Endometrial microvascular endothelial cells (primary cell): Measurements from ENCODE around the genes SERINC2, TMEM39B, TXLNA, FAM229A and RBBP4.

DNA sequence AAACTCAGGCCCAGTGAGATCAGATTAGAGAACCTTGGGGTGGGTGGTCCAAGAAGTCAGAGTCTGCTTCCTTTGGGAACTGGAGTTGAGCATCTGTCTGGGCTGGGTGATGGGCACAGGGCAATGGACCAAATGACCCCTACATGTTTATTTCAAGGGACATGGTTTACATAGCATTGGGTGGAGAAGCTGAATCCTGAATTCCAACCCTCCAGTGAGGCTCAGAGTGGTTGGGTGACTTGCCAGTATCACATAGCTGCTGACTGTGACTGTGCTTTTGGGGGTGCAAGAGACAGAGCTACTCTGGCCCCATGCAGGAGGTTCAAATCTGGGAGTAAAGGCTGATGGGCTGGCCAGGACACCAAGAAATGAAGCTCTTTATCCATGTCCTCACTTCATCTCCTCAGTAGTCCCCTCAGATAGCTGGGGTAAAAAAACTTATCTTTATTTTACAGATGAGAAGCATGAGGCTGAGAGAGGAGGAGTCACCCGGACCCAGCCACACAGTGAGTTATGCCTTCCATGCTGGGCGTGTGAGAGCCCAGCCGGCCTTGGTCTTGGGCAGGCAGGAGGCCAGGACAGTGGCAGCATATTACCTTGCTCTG, 3.0 kb upstream of the SERINC2 start:
- RAMPAGE, long total RNA = no peak

GRCh38 chr1:31412825-31413660, at the start of gene SERINC2:
TSS of gene SERINC2 (plus strand) at chr1:31413213.
- RAMPAGE, long total RNA = no peak

- RAMPAGE, long total RNA = no peak
Measured at GRCh38 chr1:31413661-31414457, 846 bp downstream of the SERINC2 start.

- RAMPAGE, long total RNA = no peak
Measured at GRCh38 chr1:31472207-31472847, 59.3 kb downstream of the SERINC2 start.

DNA sequence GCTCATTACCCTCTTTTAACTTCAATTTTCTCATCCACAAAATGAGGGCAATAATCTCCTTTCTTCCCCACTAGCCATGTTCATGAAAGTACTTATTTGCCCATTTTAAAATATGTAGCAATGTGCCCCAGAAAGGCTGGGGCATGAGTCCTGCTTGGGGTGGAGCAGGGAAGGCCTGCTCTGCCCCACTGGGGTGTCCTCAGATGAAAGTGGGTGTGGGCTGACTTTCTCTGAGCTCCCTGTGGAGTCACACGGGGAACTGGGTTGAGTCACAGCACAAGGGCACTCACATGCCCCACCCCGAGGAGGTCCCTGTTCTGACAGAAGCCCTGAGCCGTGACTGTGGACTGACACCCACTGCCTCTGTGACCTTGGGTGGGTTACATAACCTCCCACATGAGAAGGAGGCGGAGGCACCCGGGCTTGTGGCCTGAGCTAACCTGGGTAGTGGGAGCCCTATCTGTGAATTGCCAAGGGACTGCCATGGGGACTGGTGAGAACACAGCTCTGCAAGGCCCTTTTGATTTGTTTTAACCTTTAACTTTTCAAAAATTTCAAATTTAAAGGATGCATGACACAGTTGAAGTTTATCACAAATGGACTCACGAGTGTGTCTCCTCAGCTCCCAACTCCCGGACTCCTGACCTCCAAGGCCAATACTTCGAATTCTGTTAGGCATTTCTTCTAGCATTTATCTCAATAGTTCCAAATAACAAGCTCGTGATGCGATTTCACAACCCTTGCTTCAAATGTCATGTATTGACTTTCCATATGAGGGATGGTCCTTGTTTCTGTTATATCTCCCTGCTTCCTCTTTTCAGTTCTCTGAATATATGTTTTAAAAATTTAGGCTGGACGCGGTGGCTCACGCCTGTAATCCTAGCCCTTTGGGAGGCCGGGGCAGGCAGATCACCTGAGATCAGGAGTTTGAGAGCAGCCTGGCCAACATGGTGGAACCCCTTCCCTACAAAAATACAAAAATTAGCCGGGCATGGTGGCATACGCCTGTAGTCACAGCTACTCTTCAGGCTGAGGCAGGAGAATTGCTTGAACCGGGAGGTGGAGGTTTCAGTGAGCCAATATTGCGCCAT, 52.3 kb upstream of the TINAGL1 start:
- RAMPAGE, long total RNA = no peak

- RAMPAGE, long total RNA = no peak
Measured at GRCh38 chr1:31576701-31577177, 424 bp downstream of the TINAGL1 start.

- RAMPAGE, long total RNA = no peak
Measured at GRCh38 chr1:31617949-31618644, 608 bp downstream of the HCRTR1 start.

DNA sequence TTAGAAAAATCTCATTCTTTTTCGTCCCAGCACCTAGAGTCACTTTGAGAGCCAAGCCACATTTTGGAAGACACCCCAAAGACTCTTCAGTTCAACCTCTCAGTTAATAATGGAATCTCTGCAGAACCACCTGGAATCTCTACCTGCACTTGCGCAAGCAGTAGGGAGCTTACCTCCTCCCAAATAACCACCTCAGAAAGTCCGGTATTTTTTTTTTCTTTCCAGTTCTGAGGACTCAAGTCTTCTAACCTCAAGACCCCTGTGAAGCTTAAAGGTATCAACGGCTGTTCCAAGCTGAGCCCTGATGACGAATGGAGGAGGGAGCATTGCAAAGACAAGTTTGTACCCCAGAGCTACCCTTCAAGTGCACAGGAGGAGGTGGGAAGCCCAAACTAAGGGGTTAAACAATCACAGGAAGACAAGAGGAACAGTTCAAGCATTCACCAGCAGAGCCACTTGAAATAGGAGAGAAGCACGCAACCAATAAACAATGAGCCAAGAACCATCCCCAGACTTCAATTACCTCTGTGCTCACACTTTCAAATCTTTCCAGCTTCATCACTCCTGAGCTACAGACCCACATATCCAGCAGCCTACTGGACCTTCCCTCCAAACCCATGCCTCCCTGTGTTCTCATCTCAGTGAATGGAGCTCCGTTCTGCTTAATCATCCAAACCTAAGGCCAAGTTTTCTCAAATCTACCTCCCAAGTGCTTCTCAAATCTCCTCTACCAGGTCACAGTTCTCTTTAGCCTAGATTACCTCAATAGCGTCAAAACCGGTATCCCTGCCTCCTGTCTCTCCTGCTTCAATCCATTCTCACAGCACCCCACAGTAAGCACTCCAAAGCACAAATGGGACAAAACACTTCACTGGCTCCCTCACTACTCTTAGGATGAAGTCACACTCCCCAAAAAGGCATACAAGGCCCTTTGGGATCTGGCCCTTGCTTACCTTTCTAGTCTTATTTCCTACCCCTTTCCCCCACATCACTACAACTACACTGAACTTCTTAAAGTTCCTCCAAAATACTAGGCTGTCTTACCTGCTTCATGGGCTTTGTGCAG, 3.8 kb downstream of the PEF1 start:
- RAMPAGE, long total RNA = no peak

DNA sequence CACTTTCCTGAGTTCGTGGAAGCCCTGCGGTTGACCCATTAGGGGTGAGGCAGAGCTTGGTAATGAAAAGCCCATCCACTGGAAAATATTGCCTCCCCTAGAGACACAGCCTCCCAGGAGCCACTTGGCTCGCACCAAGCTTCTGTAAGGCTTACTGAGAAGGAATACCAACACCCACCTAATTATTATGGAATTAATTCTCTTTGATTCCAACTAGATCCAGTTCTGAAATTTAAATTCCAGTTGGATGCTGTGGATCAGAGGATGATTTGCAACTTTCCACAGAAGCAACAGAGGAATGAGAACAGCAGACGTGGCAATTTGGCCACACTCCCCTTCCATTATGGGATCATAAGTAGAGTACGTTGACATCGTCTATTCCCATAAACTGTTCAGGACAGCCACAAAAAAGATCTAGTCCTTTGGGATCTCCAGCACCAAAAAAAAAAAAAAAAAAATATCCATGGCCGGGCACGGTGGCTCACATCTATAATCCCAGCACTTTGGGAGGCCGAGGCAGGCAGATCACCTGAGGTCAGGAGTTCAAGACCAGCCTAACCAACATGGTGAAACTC, 4.2 kb upstream of the PEF1 start:
- RAMPAGE, long total RNA = no peak

DNA sequence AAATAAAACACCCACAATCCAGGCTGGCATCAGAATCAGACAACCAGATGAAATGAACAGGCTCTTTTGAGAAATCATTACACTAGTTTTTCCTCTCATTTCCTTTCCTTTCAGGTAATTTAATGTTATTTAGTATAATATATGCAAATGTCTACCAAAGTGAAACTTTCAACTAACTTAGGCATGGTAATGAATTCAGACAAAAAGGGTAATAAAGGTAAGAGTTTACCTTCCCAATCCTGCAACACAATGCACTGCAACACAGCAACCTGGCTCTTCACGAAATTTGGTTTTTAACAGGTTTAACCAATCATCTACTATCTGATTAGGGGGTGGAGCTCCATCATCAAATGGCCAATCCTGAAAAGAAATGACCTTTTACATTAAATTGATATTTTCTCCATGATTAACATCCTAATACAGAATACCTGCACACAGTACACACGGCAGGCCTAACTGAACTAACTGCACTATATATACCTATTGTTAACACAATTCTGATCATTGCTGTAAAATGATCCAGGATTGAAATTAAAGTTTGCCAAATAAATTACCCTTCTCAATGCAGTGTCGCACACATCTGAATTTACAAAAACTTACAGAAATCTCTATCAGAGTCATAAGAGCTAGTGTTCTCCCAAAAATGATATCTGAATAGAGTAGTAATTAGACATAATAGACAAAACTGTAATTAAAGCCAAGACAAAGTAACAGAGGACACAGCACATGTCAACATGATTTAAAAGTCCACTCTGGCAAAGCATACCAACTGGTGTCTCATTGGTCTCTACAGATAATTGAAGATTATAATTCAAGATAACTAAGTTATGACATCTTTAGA, 26.5 kb downstream of the PTP4A2 start:
- RAMPAGE, long total RNA = no peak

DNA sequence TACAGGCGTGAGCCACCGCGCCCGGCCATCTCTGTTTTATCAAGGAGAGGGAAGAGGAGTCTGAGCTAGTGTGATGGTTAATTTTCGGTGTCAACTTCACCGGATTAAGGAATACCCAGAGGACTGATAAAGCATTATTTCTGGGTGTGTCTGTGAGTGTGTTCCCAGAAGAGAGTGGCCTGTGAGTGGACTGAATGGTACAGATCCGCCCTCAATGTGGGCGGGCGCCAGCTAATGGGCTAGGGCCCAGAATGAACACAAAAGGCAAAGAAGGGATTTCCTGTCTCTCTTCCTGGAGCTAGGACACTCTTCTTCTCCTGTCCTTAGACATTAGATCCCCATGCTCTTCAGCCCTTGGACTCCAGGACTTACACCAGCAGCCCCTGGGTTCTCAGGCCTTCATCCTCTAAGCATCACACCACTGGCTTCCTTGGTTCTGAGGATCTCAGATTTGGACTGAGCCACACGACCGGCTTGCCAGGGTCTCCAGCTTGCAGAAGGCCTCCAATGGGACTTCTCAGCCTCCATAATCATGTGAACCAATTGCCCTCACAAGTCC, 4.6 kb upstream of the KHDRBS1 start:
- RAMPAGE, long total RNA = no peak

- RAMPAGE, long total RNA = no peak
Measured at GRCh38 chr1:32023377-32023816, 9.7 kb downstream of the KHDRBS1 start.

DNA sequence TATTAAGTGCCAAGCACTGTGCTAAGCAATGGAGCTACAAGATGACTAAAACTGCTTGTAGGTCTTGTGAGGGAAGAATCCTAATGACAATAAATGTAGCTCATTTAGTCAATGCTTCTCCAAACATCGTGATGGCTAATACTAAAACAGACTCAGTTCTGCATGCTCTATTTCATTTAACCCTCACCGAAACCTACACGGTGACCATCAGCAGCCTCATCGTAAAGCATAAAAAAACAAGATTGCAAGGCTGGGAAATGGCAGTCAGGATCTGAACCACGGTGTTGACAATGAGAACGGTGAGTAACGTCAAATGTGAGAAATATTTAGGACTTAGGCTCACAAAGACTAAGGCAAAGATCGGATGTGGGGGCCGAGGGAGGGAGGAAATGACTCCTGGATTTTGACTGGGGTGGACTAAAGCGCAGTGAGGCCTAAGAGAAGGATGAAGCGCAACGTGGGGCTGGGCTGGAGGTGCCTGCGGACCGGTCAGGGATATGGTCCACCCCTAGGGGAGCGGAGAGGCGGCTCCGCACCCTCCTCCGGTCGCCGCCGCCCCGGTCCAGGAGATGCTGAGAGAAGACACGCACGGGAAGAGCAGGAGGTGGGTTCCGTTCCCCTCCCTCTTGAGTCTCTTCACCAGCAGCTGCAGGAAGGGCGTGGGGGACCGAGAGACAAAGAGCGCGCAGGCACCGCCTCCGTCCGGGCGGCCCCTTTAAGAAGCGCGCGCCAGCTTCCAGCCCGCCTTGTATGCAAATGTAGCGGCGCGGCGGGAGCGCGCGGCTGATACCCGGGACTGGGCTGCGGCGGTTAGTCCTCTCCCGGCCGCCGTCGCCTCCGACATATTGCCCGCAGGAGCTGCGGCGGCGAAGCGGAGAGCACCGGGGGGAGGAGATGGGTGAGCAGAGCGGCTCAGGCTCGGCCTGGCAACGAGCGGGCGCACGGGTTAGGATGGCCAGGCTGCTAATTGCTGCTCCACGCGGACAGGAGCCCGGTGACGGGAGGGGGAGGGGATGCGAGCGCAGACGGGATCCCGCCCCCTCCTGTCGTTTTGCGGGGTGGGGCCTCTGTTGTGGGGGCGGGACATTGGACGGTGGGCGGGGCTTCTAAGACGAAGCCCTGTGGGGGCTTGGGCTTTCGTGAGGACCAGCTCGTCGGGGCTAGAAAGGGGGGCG, at the start of gene TMEM39B:
TSS of gene TMEM39B (plus strand) at position 786 of the 1,175 bp plus-strand sequence.
- RAMPAGE, long total RNA = no peak

DNA sequence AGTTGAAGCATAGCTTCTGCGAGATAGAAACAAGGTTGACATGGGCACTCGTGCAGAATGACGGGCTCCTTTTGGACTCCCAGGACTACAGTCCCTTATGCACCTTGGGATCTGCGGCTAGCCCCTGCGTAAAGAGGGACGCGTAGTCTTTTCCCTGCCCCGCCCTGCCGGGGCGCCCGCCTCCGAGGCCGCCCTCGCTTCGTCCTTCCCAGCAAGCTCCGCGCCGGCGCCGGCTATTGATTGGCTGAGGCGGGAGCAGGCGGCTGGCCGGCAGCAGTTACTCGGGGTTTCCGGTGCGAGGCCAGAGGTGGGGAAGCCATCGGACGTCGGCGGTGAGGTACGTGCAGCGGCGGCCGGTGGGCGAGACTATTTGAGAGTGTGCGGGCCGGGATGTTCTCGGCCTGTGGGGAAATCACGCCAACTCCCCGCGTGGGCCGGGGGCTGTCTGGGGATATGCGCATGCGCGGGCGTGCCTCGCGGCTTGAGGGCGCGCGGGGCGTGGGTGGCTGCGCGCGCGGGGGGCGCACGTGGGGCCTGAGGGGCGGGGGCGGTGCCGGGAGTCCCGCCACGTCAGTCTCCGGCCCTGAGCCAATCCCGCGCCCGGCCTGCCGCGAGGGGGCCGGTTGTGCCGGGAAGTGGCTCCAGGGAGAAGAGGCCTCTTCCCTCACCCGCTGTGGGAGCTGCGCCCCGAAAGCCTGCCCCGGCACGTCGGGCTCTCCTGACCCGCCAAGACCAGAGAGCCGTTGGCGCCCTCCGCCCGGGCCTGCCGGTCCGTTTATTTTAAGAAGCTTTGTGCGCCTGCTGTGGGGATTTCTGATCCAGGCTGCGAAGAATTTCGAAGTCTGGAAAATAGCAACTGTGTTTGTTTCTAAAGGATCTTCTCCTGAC, at the start of gene TXLNA:
TSS of gene TXLNA (plus strand) at position 236 of the 888 bp plus-strand sequence.
- RAMPAGE, long total RNA = start-site peak on the plus strand centred at position 287 of the sequence, 50 bp wide, 235 and 205 reads in 2 replicates; start-site peak on the plus strand centred at position 644 of the sequence, 67 bp wide, 288 and 177 reads in 2 replicates

GRCh38 chr1:32248012-32249031, 1.3 kb downstream of the FAM167B start:
- RAMPAGE, long total RNA = no peak

- RAMPAGE, long total RNA = no peak
Measured at GRCh38 chr1:32361809-32362833, at the start of gene FAM229A. TSS of gene FAM229A (minus strand) at chr1:32362485.

GRCh38 chr1:32540136-32540680, 981 bp downstream of the ZBTB8A start:
- RAMPAGE, long total RNA = no peak

DNA sequence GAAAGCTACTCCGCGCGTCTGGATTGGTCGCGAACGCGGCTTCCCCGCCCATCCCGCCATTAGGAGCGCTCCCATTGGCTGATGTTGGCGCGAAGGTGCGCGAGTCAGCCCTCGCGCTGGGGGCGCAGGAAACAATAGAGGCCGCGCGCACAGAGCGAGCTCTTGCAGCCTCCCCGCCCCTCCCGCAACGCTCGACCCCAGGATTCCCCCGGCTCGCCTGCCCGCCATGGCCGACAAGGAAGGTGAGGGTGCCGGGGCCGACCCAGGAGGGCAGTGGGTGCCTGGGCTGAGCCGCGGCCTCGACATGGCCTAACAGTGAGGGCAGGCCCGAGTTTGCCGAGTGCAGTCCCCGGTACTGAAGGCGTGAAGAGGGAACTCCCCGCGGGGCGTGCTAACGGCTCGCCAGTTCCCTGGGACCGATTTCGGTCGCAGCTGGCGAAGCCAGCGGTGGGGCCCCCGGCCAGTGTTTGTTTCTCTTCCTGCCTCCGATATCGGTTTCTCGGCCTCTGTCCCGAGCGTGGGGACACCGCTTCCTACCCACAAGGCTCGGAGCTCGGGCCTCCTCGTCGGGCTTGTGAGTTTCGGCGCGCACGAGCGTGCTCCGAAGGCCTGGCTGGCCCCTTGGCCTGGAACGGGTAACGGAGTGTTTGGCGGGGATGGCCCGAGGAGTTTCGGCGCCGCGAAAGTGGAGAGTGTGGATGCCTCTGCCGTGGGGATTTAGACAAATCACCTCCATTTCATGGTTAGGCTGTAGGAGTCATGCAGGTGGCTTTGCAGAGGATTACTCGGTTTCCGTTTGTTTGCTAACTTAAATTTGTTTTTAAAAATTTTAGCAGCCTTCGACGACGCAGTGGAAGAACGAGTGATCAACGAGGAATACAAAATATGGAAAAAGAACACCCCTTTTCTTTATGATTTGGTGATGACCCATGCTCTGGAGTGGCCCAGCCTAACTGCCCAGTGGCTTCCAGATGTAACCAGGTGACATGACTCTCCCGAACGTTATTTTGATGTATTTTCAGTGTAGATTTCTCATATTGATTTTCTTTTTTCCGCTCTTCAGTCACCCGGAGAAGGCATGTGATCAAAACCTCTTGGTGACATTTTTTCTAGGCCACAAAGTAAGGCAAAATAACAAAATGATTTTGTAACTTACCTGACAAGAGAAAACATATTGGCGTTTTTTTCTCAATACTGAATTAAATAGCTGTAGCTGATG, at the start of gene RBBP4:
TSS of gene RBBP4 (plus strand) at position 128 of the 1,219 bp plus-strand sequence.
- RAMPAGE, long total RNA = start-site peak on the plus strand centred at position 176 of the sequence, 98 bp wide, 224 and 334 reads in 2 replicates

- RAMPAGE, long total RNA = no peak
Measured at GRCh38 chr1:32695638-32696136, 6.9 kb downstream of the SYNC start.

- RAMPAGE, long total RNA = no peak
Measured at GRCh38 chr1:32716400-32717168, 14.0 kb upstream of the SYNC start.